Smooth muscle cell (in vitro differentiated cells): ENCODE measurements around a stretch of chr9.

GRCh38 chr9:137463313-137463695, 4.2 kb upstream of the NSMF start:
- RAMPAGE, long total RNA, result no peak

DNA sequence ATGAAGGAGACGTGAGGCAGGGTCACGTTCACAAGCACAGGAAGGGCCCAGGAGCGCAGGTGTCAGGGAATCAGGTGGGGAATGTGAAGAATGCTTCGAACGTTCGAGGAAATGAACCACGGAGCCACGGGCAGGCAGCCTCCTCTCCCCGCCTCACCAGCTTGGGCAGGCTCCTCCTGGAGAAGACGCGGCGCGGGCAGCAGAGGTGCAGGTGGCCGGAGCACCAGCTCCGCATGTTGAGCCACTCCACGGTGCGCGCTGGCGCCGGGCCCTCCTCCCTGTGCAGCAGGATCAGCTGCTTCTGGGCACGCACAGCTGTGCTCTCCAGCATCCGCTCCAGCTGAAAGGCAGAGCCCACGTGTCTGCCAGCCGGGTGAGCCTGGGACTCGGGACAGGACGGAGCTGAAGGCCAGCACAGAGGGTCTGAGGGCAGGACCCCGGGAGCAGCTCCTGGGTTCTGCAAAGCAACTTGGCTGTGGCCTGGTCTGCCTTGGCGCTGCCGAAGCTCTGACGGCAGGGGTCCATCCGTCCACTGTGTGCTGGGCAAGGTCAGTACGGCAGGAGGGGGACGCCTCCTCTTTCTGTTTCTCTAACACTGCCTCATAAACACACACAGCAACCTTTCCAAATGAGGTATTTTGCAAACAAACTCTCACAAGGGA, 19.9 kb upstream of the NSMF start:
- RAMPAGE, long total RNA, result no peak

DNA sequence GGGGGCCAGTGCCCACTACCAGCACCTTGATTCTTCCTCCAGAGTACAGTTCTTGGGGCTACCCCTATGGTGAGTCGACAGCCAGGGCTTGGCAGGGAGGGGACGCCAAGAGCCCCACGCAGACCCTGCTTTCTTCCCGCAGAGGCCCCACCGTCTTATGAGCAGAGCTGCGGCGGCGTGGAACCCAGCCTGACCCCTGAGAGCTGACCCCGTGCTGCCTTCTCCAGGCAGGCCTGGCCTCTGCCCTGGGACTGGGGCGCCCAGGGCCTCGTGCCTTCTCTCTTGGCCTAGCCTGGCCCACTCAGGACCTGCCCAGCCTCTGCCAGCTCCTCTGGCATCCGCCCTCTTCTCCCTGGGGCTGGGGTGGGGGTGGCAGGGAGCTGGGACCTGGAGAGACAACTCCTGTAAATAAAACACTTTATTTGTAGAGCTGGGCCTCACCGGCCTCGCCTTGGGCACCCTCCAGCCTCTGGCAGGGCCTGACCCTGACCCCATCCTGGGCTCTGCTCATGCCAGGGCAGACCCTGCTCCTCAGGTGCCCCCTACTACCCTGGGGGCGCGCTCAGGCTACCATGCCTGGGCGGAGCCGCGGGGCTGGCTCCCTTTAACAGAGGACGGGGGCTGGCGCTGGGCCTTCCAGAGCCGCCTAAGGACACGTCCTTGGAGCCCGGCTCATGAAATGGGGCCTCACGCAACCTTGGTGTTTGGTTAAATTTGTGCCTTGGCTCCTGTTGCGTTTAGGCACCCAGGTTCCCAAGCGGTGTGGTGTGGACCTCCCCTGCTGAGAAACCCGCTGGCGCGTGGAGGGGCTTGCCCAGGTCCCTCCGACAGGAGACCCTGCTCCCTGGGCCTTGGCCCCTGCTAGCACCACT, 3.6 kb upstream of the EHMT1 start:
- RAMPAGE, long total RNA, result no peak

- RAMPAGE, long total RNA, result no peak
Observed at GRCh38 chr9:137686939-137687473, 68.2 kb downstream of the EHMT1 start.

DNA sequence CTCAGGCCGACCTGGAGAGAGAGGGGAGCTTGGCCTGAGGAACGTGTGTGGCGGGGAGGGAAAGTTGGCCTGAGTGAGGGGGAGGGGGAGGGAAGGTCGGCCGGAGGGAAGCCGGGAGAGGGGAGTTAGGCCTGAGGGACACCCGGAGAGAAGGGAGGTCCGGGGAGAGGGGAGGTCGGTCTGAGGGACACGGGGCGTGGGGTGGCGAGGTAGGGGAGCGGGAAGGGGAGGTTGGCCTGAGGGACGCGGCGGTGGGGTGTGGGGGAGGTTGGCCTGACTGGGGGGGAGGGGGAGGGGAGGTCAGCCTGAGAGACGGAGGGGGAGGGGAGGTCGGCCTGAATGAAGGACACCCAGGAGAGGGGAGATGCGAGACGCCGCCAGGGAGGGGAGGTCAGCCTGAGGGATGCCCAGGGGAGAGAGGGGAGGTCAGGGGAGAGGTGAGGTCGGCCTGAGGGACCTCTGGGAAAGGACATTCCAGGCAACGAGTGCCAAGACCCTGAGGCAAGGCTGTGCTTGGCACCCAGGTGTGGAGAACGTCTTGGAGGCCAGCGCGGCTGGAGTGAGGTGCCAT, 82.6 kb downstream of the CACNA1B start:
- RAMPAGE, long total RNA, result no peak